ENCODE data around the gene PLAAT1.

DNA sequence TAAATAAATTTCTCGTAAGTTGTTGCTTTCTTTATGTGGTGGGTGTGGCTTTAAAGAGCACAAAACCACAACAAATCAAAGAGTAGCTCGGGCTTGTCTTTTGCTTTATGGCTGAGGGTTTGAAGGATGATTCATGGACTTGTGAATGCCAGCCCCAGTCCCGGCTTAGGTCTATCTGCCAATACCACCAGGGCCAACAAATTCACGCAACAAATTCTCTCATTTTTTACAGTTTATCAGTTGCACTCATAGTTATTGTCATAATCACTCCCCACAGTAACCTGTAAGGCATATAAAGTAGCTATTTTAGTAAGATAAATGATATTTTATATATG, 184.2 kb downstream of the TPRG1 start:
- PRO-cap: no peak

- PRO-cap: no peak
These were observed 12.0 kb downstream of the P3H2 start for GRCh38 chr3:190108760-190109088.

- PRO-cap: no peak
These were observed 1.2 kb downstream of the P3H2 start for GRCh38 chr3:190119373-190120040.

GRCh38 chr3:190617277-190617839, 103.5 kb downstream of the IL1RAP start:
- PRO-cap: no peak

GRCh38 chr3:191252479-191252707, 53.4 kb downstream of the OSTN start:
- PRO-cap: no peak

GRCh38 chr3:192170089-192171338, 556.8 kb downstream of the FGF12 start:
- PRO-cap: no peak

- PRO-cap: no peak
These were observed 212.0 kb downstream of the FGF12 start for GRCh38 chr3:192515009-192516163.

DNA sequence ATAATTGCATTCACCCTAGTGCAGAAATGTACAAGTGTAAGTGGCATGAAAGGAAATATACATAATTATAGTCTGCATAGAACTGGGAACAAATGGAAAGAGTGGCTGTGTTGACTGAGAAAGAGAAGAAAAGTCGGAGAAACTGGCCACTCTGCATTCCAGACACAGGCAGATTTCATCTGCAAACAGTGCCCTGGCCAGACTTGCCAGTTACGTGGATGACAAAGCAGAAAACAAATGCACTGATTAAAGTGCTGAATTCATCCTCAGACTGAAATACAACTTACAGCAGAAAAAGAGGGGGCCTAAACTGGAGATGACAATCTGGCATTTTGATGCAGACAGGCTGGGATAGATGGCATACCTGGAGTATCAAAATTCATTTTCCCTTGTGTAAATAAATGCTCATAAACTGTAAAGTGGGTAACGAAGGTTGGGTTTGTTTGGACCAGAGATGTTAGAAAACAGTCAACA, 129.8 kb downstream of the FGF12 start:
- PRO-cap: no peak

DNA sequence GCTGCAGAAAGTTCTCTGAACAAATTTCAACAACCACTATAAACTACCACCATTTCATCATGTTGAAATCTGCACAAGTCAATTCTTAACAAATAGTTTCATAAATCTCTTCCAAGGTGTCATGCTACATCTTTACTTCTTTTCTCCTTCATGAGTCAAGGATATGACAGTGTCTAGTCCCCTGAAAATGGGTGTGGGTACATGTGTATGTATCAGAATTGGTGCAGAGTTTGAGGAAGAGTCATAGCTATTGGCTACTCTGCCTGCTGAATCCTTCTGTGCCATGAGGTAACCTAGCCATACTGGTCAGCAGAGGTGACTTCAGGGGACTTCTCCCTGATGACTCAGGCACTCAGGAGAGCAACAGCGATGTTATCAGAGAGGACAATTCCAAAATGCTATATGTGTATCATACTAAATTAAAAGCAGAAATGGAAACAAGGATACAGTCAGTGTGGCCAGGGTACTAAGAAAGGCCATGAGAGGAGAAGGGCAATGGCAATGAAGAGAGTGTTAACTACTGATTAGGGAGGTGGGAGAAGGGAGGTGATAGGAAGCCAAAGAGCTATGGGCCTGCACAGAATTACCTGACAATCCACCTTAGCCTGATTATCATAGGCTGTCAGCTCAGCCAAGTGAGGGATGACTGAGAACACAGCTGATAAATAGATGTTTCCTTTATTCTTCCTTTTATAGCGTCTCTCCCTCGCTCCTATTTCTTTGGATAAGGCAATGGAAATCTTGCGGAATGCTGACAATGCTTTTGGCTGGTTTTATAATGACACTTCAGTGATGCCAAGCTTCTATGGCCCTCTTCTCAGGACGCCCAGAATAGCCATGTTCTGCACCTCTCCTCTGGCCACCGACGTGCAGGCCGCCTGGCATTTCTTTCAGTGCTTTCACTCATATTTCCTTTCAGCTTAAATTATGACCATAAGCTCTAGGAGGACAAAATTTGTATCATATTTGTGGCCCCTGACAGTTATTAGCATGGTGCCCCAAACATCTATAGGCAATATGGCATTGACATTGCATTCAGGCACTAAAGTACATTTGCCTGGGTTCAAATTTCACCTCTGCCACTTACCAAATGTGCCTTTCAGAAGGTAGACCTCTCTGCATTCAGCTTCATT, 90.6 kb downstream of the FGF12 start:
- PRO-cap: no peak

DNA sequence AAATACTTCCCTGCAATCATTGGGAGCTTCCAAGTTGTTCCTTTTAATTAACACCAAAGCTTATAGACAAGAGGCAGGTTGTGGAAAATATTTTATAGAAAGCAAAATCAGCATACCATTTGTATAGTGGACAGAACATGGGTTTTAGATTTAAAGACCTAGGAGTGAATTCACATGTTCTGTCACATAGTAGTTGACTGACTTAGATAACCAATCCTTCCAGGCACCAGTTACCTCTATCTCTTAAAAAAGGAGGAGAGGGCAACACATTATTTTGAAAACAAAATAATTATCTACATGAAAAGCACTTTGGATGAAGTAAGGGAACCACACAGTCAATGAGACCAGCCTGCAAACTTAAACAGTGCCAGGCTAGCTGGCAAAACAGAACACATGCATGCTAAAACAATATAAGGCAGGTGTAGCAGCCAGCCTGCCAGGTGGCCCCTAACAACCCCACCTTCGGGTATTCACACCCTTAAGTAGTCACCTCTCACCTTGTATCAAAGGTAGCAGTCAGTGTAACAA, 76.7 kb downstream of the MB21D2 start:
- PRO-cap: no peak

DNA sequence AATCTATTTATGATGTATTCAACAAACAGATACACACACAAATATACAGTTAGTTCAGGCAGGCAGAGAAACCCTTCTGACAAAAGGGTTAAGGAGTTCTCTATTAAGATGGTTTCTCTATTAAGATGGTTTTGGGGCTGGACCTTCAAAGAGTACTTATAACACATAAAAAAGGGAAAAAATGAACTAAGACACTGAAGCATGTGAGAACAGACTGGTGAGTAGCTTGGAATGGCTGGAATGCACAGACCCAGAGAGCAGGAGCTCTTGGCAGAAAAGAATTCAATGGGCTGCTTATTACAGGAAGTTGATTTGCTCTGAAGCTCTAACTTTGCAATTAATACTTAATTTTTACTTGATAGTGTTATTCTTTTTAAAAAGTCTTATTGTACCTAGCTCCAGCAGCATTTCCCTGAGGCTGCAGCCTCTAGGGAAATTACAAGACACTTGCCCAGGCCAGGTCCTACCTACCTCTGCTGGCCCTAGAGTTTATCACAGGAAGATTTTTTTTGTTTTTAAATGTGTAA, 28.5 kb downstream of the MB21D2 start:
- PRO-cap: no peak

GRCh38 chr3:192898765-192899328, 18.8 kb downstream of the MB21D2 start:
- PRO-cap: no peak

DNA sequence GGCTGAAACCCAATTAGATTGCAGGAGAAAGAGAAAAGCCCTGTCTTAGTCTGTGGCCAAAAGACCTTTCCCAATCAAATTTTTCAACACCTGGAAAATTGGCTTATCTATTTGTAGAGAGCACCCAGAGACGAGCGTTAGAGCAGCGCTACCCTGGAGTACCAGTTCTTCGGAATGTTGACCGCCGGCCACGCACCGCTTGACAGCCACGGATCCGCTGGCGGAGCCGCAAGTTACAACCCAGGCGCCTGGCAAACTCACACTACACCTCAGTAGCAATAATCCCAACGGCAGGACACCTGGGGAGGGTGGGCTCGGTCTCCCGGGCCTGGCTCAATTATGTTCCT, 1.3 kb downstream of the MB21D2 start:
- PRO-cap: no peak

DNA sequence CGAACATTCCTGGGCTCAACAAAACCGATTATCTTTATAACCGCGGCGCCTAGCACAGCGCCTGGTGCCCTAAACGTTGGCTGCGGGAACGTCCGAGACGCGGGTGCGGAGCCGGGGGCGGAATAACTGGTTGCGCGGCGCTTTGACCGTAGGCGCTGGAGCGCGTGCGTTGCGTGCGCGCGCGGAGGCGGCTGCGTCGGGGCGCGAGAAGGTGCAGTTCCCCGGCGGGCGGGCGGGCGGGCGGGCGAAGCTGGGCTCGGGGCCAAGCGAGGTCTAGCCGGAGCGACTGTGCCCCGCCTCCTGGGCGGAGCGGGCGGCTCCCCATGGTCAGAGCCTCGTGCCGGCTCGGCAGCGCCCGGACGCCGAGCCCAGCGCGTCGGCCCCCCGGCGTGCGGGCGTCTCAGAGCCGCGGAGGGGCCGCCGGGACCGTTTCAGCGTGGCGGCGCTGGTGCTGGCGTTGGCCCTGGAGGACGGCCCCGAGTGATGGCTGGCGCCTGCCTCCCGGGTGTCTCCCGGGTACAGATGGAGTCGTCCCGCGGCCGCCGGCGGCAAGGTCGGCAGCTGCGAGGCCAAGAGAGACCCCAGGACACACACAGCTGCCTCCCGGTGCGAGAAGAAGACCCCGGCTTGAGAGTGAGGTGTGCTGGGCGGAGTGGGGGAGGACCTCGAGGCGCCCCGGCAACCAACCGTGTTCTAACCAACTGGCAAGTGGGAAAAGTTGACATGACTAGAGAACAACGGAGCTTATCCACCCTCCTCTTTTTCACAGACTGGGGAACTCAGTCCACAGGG, at the start of gene PLAAT1:
TSS of gene PLAAT1 (plus strand) at position 327 of the 792 bp plus-strand sequence.
- PRO-cap: no peak

DNA sequence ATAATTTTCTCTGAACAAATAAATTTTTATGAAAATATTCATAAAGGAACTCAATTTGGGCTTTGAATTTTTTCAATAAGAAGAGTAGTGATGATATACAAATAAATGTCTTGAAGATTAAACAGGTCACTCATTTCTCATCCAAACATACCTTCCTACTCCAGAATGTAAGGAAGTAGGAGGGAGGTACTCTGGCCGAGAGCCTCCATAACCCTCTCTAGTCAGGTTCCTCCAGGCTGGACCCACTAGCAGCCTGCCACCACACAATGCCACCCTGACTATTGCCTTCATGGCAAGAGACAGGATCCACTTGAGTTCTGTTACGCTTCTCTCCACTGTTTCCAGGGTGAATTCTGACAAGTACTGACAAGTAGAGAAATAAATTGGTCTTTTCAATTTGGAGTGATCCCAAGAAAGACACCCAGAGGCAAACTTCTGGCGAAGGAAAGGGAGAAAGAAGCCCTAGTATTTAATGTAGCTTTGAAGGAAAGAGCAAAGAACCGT, 33.0 kb upstream of the ATP13A5 start:
- PRO-cap: no peak

DNA sequence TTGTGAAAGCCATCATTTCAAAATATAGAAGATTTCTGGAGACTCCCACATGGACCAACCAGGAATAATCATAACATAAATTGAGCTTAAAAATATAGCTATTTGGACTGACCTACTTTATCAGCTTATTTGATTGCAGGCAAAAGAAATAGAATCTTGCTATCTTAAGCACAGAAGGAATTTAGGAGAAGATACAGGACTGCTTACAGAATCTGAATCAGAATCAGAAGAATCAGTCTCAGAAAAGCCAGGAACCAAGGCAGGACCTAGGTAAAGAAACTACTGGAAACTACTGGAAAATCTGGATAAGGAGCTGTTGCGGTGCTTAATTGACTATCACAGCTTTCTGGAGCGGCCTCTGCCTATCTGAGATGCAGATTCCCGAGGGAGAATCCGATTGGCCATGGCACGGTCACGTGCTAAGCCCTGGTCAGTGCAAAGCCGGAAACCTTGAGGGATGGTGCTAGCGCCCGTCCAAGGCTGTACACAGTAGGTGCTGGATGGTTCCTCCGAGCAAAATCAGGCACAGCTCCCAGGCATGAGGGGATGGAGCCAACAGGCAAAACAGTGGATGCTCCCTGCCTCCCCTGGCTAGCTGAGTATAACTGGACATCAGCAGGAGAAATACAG, 238.8 kb upstream of the HES1 start:
- PRO-cap: no peak

DNA sequence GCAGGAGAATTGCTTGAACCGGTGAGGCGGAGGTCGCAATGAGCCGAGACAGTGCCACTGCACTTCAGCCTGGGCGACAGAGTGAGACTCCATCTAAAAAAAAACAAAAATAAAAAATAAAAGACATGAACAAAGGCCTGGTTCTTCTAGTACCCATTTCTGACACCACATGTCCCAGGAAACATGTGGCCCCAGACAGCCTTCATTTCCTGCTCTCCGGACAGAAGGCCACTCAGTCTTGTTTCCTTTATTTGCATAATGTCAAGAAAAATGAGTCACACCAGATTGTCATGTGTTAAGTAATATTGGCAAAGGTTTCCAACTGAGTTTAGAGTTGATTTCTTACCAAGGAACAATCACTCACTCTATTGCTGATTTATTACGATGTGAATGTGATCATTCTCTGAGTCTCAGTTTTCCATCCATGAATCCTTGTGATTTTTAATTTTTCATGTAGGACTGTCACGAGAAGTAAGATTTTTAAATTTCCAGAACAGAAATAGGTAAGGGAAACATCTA, 130.8 kb upstream of the HES1 start:
- PRO-cap: no peak

- PRO-cap: no peak
These were observed 106.2 kb upstream of the HES1 start for GRCh38 chr3:194029681-194030200.

GRCh38 chr3:194047094-194047810, 88.7 kb upstream of the HES1 start:
- PRO-cap: no peak

DNA sequence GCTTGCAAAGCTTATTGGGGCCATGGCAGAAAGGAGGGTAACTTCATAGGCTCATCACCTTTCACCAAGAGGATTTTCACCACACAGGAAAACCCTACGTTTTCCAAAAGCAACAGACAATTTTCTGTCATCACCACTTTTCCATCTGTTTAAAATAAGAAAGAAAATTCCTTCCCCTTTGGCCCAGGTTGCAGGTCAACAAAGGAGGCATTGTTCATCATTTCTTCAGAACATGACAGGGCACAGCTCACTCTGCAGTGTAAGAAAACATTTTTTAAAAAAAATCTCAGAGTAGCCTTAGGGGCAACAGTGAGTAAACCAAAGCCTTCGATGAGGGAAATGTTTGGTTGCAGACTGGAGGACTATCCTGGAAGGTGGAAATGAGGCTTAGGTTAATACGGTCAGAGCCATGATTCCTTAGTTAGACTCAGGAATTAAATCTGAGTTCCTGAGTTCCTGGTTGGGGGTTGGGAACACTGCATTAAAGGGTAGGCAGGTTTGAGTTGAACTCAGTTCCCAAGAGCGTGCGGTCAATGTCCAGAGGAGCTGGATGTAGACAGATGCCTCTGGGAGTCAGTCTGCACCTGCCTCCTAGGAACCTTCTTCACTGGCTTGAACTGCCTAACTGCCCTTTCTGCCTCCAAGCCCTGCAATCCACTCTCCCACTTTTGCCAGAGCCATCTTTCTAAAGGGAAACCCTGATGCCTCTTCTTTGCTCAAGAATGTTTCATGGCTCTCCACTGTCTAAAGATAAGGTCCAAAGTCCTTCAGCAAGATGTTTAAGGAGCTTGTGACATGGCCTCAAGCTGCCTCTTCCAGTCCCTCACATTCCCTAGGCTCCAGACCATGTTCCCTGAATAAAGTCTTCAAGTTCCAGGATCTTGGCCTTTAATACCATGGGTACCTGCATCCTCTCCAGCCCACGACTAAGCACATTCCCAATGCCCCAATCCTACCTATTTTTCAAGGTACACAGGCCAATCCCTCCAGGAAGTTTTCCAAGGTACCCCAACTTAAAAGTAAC, 3.2 kb upstream of the HES1 start:
- PRO-cap: no peak